ENCODE measurements around the gene CHORDC1.

DNA sequence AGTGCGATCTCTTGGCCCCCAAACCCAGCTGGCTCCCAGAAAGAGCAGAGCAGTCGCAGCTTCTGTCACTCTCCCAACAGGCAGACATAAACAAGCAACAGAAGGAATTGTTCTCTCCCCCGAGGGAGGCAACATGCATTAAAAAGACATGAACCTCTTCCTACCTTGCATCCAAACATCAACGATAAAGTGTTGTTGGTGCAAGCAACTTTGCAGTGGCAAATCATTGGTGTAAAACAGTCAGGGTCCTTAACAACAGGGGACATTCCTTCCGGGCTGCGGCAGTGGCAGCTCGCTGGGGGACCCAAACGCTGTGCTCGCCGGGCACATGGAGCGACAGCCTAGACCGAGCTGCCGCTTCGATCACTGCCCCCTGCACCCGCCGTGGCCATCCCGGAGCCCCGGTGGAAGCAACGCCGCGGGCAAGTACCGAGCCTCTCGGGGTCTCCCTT lies 907.0 kb downstream of the DLG2 start:
- PRO-cap, result no peak

DNA sequence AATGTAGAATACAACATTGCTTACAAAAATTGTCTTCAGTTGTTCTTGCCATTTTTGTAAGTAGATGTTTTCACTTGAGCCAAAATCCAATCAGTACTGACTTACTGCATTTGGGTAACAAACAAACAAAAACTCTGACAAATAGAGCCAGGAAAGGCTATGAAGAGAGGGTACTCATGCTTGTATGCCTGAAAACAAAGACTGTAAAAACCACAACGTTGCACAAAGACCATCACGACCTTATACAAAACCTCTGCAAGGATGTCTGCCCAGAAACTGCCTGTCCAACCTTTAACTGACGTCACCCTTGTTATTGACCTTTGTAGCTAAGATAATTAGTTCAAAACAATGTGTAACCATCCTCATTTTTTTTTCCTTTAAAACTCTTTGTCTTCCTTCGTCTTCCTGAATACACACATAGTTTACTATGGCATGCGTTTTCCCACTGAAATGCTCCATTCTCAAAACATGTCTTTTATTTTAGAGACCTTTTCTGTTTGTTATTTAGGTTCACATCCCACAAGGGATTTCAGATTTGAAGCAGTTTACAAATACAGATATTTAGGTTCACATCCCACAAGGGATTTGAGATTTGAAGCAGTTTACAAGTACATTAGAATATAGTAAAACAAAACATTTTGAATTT lies 882 bp upstream of the CREBZF start:
- PRO-cap, result no peak

DNA sequence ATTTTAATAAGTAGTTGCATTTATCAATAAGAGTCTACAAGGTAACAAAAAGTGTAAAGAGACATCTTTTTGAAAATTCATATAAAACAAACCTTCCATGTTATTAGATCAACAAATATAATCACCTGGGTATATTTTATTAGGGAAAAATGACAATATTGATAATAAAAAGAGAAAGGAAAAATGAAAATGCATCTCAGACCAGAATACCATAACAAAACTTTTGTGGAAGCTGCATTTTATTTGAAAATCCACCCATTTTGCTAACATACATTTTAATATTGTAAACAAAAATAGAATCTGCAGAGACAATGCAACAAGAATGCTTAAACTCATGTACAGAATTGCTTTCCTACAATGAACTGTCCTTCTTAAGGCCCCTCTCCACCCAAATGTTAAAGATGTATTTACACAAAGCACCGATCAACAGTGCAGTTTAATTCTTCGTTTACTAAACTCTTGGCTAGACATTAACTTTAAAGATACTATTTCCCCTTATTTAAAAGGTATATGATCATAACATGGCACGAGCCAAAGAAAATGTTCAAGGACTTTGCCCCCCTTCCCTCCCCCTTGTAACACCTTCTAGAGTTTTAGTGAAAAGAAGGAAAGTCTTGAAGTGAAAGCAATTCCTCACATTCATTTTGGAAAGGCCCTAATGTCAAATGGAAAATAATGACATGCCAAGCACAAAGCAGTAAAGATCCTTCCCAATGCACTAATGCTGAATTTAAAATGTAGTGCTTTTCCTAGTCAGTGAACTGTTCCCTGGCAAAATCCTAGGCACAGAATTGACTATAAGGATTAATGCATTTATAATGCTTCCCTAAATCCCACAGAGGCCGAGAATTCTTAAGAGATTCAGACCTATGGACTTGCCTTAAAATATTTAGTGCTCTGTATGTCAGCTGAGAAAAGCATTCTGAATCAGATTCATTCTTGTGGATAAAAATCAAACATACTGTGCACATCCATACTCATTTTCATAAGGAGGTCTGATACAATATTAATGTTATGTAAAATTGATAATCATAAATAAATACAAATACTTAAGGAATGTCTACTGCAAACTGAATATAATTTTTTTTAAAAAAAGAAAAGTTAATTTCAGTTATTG lies 102.6 kb downstream of the CCDC83 start:
- PRO-cap, result no peak

DNA sequence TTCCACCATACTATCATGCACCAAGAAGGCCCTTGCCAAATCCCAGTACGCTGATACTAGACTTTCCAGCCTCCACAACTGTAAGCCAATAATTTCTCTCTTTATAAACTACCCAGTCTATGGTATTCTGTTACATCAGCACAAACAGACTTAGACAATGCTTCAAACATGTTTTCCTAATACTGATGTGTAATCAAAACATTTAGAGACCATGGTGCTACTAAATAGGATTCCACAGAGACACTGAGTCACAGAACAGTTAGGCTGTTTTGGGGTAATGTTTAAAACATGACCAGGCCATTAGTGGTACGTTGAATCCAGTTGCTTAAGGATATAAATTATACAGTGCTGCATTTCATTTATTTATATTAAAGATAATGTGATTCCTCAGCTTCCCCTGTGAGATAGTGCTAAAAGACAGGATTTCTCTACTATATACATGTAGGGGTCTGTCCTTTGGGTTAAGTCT lies 103.6 kb downstream of the PICALM start:
- PRO-cap, result no peak

- PRO-cap, result no peak
Observed at GRCh38 chr11:85966735-85968053, 101.7 kb downstream of the PICALM start.

DNA sequence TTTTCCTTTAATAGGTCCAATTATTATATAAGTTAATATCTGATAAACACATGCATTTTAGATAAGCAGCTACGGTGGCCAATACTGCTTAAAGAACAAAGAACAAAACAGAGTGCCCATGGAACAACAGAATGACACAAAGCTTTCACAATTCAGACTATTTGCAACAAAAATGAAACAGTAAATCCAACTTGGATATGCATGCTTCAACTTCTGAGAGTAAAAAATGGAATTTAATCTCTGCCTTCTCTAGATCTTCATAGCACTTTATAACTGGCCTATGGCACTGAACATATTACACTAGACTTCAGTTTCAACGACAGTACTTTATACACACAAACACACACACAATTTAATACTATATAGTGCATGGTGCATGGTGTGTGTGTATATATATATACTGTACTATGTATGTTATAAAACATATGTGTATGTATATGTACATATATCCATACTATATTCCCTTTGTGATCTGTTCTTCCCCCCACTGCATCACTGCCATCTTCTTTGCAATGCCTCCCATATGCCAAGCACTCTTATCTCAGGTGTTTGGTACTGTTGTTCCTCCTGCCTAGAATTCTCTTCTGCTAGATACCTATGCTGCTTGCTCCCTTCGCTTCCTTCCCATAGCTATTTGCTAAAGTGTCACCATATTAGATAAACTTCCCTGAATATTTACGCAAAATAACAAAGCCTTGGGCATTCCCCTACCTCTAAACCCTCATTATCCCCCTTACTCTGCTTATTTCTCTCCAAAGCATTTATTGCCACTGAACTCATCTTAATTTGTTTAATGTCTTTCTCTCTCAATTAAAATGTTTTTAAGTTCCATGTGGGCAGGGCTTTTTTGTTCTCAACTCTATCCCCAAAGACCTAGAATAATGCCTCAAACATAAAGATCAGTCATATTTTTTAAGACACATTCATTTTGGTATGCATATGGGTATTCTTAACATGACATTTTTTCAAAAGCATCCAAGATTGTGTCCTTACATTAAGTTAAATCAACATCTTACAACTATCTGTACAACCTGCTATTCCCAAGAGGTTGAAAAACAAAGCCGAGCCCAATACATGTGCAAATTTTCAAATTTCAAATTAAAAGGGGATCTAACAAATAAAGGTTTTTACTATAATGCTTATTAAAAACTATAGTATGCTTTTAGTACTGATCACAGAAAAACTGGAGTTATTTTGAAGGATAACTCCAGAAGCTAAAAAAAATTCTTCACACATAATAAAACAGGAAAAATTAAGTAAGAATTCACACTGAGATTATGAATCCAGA lies 35.5 kb downstream of the PICALM start:
- PRO-cap, result no peak

DNA sequence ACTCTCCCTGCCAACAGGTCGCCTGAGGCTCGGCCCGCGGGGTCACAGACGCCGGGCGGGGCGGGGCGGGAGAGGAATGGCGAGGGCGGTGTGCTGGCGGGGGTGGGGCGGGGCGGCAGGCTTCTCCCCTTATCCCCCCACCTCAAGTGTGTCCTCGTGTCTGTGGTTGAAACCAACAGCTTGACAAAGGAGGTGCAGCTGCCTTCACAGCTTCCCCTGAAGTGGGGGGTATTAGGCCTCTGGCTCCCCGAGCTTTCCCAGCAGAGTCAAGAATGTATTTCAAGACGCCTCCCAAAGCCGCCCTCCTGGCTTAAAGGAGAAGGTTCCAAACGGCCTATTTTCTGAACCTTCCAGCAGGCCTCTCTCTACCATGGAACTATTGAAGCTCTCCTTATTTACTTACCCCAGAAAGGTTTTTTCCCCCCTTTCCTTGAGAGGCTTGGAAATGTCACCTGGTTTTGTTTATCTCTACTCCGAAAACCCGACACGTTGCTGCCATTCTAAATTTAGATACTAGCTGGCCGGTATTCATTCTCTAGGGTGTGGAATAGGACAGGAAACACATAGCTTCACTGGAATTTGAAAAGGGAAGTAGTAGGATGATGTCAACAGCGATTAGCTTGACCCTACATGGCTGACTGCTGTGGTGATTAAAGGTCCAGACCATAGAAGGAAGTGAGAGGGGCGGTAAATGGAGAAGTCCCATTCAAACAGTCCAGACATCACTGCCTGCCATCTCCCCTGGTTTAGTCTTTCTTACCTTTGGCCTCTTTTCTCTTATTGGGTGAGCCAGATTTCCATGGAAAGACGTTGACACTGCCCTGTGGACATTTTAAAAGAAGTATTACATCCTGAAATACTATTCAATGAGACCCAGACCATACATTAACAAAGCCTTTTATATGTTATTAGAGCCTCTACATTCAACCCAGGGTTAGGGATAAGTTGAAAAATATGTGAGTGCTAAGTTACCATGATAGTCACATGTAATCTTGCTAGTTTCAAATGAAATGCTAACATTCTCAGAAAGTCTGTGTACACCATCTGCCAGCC lies 759 bp upstream of the PICALM start:
- PRO-cap, result bidirectional peak, plus-strand start at position 51 of the sequence, minus-strand start outside the sequence

DNA sequence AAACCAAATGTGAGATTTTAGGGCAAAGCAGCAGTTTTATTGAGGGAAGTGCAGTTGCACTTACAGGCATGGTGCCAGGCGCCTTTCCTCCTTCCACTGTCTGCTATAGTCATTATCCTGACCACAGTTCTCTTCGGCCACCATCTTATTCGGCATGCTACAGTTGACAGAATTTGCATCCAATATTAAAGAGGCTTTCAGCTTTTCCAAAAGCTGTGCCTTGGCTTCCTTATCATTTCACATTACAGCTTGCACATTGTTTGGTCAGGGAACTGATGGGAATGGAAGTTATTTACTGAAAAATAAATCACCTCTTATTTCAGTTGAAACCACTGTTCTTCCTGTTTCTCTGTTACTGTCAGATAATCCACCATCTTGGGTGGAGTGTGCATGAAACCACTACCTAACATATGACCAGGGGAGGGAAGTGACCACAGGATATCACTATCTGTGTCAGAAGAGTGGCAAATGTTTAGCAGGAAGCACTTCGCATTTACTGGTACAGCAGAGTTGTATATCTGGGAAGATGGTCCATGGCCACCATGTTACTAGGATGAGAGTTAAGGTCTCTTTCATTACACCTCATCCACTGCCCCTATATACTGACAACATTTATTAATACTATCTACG lies 74.6 kb upstream of the PICALM start:
- PRO-cap, result no peak

DNA sequence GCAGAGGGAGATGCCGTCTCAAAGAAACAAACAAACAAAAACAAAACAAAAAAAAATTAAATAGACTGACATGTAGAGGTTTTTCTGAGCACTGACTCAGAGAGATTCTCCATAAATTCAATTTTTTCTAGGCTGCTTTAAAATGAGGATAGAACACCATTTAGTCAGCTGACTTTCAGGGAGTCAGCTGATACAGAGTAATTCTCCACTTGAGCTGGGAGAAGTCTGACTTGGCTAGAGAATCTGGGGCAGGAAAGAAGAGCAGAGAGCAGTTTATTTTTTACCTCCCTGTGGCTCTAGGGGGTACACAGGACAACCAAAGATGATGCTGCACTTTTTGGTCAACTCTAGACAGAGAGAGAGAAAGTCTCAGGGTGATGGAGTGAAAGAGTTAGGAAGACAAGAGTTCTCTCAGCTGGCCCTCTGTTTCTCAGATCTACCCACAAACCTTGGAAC lies 67.3 kb upstream of the EED start:
- PRO-cap, result no peak

GRCh38 chr11:86459644-86460573 lies 85.2 kb downstream of the CCDC81 start:
- PRO-cap, result bidirectional peak, plus-strand start at chr11:86460241, minus-strand start at chr11:86460045

GRCh38 chr11:86524694-86525147 lies 150.0 kb downstream of the CCDC81 start:
- PRO-cap, result no peak

DNA sequence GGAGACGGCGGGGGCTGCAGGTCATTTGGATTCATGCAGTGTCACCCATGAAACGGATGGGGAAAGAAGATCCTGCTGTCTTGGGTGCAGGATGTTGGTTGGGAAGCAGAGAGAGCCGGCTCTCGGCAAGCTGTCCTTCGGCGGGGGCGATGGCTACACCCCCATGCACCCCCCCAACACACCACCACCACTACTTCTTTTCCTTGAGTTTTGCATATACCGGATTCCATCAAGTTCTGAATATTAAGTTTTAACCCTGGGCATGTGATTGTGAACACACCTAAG lies 438 bp downstream of the PRSS23 start:
- PRO-cap, result no peak

- PRO-cap, result no peak
Observed at GRCh38 chr11:86807697-86808504, 7.6 kb downstream of the PRSS23 start.

DNA sequence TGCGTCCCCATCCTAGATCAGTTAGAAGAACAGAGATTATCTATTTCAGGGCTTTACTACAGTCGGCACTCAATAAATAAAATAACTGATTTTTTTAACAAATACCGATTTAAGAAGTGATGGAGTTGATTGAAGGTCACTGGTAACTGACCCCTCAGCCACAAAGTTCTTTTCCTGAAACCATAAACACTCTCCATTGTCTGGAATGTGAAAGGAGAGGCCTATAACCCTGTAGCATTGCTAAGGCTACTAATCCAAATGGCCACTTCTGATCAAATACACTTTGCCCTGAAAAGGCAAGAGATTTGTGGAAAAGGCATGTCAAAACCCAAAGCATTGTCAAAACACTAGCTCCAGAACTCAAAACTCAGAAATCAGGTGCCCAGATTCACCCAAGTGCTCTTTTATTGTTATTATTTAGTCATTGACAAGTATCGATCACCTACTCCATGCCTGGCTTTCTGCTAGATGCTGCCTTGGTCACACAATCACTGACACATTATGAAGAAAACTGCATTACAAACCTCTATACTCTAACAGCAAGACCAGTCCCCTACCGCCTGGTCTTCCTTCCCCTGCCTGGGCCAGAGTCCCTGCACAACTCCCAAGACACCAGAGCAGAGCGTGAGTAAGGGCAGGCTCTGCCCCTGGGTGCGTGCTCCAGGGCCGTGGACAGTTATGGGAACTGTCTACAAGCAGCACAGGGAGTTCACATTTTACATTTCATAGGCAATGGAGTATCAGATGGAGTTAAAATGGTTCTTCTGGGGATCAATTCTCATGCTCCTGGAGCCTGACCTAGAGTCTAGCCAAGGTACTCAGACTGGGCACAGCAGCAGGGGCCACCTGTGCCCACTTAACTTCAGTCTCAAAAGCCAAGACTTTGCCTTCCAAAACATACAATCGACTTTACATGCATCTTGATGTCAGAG lies 6.6 kb downstream of the FZD4 start:
- PRO-cap, result no peak

DNA sequence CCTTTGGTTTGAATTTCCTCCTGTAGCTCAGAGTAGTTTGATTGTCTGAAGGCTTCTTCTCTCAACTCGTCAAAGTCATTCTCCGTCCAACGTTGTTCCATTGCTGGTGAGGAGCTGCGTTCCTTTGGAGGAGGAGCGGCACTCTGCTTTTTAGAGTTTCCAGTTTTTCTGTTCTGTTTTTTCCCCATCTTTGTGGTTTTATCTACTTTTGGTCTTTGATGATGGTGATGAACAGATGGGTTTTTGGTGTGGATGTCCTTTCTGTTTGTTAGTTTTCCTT lies 209.0 kb downstream of the TMEM135 start:
- PRO-cap, result no peak

GRCh38 chr11:87321191-87321851 lies 283.6 kb downstream of the TMEM135 start:
- PRO-cap, result no peak

- PRO-cap, result no peak
Observed at GRCh38 chr11:87885384-87885680, 289.9 kb downstream of the RAB38 start.

DNA sequence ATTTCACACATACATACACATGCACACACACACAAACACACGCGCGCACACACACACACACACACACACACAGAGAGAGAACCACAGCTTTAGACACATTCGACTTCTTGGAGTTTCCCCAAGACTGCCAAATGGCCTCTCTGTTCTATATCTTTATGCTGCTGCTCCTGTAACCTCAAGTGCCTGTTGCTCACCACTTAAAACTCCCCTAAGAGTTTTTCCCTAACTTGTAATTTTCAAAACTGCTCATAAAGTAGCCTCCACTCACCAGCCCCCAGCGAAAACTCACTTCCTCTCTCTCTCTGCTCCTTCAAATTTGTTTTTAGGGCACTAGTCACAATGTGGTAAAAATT lies 35.8 kb downstream of the CTSC start:
- PRO-cap, result no peak

GRCh38 chr11:89495709-89496555 lies 4.8 kb upstream of the NOX4 start:
- PRO-cap, result unidirectional peak, plus-strand start at chr11:89496202

GRCh38 chr11:90222970-90223596 lies at the start of gene CHORDC1:
Gene CHORDC1, minus strand, starts transcription at chr11:90223049.
- PRO-cap, result bidirectional peak, plus-strand start at chr11:90223129, minus-strand start at chr11:90223043